Occipital lobe (tissue), 2 donors: ENCODE data around the gene PHYKPL.

DNA sequence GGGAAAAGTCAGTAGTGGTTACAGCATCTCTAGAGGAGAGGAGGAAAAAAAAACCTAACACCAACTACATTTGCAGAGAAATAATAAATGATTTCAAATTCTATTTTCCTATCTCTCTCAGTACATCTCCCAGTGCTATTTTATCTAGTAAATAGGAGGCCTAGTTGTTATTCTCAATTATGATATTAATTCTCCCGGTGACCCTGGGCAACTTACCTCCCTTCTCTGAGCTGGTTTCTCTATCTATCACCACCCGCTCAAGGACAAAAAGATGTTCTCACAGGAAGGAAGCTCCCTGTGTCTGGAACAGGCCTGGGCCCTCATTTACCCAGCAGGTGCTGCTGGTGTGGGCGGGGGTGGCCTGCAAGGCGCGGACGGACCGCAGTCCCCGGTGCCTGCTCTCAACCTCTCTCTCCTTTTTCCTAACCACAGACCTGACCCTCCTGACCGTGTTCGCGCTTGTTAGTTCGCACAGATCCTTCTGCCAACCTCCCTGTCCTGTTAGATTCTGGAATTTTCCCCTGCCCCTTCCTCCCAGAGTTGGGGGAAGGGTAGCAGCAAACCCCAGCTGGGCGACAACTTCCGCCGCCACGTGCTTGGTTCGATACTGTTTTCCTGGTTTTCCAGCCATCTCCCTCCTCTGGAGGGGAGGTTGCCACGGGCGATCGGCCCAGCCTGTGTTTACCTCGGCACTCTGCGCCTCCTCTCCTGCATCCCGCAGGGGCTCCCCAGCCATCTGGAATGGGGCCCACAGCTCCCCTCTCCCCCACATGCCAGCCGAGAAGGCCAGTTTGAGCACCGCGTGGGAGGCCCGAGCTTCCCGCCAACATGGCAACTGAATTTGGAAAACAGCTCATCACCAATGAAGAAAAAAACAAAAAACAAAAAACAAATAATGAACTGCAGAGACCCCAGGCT is 70.9 kb upstream of the UNC5A start:
- RAMPAGE, long total RNA: no peak

GRCh38 chr5:176742664-176743972 is 67.2 kb upstream of the UNC5A start:
- RAMPAGE, long total RNA: no peak

DNA sequence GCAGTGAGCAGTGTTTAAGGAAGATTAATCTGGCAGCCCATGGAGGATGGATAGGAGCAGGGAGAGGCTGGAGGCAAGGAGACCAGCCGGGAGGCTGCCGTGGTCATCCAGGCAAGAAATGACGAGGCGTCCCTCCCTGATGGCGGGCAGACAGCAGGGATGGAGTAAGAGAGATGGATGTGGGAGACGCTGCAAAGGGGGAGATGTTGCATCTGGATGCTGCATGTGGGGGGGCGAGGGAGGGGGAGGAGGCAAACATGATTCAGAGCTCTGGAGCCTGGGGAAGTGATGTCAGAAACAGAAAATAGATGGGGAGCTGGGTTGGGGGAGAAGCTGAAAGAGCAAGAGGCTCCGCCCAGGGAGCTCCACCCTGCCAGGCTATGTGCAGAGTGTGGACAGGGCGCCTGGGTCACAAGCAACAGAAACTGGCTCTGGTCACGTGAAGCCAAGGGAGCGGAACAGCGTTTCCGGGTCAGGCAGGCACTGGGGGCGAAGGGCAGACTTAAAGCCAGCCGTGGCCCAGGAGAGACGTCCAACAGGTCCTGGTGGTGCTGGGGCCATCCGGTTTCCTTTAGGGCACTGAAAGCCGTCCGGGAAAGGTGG is 12.7 kb downstream of the UNC5A start:
- RAMPAGE, long total RNA: no peak

DNA sequence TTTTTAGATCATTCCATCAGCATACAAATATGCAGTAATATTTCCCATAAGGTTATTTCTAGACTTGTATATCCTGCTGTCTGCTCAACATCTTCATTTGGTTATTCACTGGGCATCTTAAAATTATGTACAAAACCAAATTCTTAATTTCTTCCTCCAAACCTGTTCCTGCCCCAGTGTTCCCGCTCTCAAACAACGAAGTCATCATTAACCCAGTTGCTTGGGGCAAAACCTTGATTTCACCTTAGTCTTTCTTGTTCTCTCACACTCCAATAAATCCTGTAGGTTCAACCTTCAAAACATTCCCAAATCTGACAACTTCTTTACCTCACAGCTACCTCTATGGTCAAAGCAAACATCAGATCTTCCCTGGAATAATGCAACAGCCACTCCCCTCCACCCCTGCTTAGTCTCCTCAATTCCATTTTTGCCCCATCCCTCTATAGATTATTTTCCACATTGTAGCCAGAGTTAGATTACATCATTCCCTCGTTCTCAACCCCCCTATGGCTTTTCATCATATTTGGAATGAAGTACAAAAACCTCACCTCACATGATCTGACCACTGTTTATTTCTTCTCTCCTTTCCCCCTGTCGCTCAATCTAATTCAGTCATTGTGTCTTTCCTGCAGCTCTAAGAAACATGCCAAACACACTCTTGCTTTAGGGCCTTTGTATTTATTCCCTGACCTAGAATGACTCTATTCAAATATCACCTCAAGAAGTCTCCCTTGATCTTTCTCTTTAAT is 22.4 kb upstream of the HK3 start:
- RAMPAGE, long total RNA: no peak

DNA sequence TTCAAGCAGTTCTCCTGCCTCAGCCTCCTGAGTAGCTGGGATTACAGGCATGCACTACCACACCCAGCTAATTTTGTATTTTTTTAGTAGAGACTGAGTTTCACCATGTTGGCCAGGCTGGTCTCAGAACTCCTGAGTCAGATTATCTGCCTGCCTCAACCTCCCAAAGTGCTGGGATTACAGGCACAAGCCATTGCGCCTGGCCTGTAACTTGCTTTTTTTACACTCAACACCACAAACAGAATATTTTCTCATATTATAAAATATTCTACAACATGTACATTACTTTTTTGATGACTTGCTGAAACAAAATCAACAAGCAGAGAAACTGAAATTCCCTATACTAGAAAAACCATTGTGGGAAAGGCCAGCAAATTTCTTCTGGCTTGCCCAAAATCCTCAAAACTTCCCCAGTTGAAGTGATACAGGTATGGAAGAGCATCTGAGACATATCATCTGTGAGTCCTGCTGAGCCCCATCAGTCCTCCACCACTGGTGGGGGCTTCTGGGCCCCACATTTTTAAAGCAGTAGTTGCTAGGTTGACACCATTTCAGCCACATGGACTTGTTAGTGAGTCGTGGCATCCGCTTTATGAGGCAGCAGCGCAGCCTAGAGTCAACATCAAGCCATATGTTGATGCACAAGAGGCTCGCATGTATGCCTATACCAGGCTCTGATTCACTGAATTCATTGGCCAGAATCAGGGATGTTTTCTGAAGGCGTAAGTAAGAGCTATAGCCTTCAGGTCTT is 26.6 kb downstream of the ZNF346 start:
- RAMPAGE, long total RNA: no peak

- RAMPAGE, long total RNA: no peak
Observed at GRCh38 chr5:177065532-177065840, 21.2 kb upstream of the FGFR4 start.

- RAMPAGE, long total RNA: no peak
Observed at GRCh38 chr5:177266253-177266715, 37.2 kb downstream of the RAB24 start.

- RAMPAGE, long total RNA: no peak
Observed at GRCh38 chr5:177300872-177301764, 2.4 kb downstream of the RAB24 start.

DNA sequence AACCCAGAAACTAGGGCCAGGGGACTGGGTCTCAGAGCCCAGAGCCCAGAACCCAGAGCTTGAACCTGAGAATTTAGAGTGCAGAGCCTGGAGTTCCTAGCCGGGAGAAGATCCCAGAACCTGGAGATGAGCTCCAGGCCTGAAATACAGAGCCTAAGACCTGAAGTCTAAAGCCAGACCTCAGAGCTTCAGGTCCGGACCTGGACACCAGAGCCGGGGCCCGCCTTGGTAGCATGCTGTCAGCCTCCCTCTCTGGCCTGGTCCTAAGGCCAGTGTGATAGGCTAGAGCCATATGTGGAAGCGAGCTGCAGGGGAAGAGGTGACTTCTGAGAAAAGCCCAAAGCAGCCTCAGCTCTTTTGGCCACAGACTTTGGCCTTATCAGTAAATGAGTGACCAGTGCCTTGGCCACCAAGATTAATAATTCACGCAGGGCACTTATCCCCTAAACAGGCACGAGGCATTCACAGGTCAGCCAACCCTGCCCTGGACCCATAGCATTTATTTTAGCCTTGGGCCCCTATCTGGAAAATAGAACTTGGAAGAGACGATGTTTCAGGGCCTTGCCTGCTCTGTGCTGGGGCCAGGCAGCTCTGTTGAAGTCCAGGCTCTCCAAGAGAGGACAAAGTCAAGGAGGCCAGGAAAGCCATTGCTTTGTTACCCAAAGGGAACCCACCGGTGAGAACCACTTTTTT is 5.4 kb upstream of the SLC34A1 start:
- RAMPAGE, long total RNA: no peak

- RAMPAGE, long total RNA: no peak
Observed at GRCh38 chr5:177420396-177420815, 6.1 kb upstream of the GRK6 start.

DNA sequence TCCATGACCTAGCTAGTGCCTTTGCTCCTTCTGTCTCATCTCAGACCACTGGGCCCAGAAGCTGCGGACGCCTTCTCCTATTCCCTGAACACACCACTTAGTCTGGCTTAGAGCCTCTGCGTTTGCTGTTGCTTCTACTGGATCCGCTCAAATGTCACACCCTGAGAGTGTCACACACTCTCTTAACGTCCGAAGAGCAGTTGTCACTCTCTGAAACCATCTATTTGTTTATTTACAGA is 1.3 kb upstream of the GRK6 start:
- RAMPAGE, long total RNA: no peak

DNA sequence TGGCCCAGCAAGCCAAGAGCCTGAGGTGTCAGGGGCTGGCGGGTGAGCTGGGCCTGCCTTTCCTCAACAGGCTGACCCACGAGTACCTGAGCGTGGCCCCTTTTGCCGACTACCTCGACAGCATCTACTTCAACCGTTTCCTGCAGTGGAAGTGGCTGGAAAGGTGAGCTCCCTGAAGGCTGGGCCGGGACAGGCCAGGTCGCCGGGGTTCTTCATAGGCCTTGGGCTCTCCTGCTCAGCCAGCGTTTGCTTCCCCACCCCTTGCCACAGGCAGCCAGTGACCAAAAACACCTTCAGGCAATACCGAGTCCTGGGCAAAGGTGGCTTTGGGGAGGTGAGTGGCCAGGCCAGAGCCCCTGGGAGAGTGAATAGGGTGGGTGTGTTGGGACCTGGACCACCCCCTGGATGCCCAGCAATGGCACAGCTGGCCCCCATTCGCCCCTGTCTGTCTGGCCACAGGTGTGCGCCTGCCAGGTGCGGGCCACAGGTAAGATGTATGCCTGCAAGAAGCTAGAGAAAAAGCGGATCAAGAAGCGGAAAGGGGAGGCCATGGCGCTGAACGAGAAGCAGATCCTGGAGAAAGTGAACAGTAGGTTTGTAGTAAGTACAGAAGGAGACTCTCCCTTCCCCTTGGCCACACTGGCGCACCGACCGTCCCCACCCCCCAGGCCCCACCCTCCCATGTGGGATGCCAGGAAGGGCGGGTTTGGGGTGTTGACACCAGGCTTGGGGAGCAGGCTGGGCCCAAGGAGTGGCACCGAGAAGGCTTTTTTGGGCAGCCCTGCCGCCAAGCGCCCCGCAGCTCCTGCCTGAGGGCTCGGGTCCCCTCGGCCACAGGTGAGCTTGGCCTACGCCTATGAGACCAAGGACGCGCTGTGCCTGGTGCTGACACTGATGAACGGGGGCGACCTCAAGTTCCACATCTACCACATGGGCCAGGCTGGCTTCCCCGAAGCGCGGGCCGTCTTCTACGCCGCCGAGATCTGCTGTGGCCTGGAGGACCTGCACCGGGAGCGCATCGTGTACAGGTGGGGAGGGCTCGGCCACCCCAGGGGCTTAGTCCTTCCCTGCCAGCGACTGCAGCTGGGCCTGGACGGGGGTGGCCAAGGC is 7.0 kb downstream of the GRK6 start:
- RAMPAGE, long total RNA: no peak

- RAMPAGE, long total RNA: no peak
Observed at GRCh38 chr5:177469217-177469803, 4.1 kb downstream of the DBN1 start.

DNA sequence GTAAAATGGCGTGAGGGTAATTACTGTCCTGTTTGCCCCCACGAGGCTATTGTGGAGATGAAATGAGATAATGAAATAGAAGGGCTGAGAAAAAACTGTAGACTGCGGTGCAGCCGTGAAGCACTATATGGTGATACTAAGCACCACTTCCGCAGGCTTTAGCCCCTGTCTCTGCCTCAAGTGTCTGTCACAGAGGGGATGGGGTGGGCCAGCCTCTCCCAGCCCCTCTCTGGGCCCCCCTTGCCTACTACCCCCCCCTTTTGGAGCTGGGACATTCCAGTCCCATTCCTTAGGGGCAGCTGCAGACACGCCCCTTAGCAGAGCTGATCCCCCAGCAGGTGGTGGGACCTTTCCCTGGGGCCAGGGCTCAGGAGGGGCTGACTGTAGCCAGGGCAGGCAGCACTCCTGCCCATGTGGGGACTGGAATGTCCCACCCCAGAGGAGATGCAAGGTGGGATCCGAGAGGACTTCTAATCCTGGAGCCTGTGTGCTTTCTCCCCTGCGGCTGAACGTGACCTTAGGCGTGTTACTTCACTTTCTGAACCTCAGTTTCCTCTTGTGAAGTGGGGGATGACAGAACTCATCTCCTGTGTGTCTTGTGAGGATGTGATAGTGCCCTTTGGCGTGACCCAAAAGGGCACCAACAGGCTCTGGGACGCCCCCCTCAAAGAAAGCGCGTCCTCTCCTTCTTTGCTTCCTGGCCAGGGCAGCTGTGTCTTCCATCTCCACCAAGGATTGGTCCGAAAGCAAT is 1.9 kb downstream of the N4BP3 start:
- RAMPAGE, long total RNA: no peak

DNA sequence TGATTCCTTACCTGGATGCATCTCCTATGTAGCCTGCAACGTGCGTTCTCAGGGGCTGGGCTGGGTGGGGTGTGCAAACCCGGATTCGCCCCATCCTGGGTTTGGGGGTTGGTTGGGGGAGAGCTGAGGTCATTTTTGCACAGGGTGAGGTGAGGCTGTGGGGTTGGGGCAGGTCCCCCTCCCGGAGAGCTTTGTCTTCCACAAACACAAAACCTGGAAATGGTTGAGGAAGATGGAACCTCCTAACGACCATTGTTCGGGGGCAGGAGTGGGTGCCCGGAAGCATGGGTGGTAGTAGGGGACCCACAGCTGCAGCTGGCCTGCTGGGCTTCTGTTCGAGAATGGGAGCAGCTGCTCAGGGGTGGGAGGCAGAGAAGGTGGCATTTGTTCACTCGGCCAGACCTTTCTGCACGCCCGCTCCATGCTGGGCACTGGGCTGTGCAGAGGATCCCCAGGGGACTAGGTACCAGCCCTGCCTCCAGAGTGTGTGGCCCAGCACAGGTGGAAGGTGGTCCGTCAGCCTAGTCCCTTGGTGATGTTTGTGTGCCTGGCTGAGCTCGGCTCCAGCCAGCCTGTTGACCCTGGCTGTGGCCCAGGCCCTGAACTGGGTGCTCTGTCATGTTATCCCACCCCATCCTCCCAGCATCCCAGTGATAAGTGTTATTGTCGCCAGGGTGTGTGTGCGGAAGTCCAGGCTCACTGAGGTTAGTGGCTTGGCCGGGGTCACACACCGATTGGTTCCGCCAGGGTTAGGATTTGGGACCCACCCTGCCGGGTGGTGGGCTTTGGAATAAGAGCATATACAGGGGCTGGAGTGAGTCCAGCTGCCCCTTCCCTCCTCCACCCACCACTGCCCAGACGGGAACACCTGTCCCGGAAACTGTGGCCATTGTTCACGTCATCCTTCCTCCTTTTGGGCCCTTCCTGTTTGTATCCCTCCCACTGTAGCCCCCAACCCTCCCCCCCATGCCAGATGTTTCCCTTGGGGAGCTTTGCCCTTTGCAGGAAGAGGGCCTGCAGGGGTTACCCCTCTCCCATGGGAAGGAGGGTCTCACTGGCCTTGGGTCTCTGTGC is 4.7 kb downstream of the N4BP3 start:
- RAMPAGE, long total RNA: no peak

DNA sequence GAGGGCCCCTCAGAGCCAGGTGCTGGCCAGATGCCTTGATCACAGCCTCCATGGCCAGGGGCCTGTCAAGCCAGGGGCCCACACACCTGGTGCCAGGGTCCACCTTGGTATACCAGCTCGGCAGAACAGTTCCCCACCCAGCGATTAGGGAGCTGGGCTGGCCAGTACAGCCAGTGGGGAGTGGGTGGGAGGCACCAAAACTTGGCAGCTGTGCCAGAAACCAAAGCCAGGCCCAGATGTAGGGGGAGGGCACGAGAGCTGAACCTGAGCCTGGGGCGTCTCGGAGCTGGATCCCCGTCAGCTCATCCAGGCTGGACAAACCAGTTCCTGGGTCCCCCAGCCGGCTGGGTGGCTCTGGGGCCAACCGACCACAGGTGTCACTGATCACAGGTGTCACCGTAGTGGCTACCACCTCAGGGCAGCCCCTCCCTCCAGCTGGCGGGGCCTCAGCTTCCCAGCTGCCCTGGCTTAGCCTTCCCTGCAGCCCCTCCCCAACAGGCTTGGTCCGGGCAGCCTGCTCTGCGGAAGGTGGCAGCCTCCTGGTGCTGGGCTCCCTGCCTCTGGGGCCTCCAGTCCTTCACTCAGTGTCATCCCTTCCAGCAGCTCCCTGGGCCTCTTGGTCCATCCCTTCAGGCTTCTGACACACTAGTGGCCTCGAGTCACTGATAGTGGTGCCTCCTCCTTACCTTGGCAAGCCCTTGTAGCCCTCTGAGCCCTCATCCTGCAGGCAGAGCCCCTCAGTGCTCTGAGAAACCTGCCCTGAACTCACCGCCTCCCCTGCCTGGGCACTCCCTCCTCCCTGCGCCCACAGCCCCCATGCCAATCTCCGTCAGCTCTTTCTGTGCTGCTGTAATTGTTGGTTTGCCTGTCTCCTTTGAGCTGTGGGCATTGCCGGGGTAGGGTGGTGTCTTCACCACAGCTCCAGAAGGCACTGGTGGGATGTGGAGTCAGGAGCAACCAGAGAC is 6.5 kb upstream of the RMND5B start:
- RAMPAGE, long total RNA: no peak

DNA sequence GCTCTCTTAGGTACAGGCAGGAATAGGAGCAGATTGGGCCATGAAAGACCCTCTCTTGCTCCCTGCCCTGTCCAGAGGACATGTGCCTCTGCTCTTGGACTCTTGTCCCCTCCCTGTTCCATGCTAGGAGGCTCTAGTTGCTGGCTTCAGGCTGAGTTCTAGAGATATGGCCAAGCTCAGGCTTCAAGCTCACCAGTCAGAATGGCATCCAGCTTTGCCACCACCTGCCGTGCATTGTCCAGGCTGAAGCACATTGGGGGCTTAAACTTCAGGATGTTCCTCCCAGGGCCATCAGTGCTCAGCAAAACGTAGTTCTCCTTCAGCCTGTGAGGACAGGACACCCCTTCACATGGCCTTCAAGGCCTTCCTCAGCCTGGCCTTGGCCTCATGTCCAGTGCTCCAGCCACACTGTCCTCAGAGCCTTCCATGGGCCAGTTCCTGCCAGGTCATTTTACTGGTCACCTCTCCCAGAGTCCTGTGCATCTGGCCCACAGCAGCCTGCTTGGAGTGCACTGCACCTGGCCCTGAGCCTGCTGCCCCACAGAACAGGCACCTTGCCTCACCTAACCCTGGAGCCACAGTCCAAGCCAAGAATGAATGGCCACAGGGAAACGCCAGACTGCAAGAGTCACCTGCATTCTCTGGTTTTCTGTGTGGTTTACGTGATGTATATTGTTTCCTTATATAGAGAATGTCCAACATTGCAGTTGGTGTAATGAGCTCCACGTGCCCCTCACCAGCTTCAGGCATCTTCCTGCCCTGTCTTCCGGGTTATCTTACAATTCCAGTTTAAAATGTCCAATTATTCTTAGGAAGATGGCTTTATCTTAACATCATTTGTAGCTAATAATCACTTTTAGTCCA is 8.7 kb downstream of the HNRNPAB start:
- RAMPAGE, long total RNA: no peak

DNA sequence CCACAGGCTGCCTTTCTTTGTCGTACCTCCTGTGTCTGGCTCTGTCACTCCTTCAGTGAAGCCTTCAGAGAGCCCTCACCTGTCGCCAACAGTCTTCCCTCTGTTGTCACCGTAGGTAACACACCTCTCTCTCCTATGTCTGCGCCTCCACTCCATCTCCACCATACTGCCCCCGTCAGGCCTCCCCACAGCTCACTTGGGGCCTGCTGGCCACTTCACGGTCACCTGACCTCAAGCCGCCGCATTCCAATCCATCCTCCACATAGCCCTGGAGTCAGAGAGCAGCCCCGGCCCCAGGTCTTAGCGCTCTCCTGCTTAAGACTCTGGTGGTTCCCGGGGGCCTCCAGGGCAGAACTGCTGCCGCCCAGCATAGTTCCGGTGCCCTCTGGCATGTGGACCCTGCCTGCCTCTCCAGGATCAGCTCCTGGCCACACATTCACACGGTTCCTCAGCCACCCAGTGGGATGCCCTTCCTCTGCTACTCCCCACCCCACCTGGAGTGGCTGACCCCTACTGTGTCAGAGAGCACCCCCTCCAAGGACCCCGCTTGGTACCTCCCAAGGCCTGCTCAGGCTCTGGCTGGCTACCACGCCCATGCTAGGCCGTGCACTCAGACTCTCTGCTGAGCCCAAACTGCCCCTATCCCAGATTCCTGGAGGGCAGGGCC is 8.8 kb downstream of the PHYKPL start:
- RAMPAGE, long total RNA: no peak

DNA sequence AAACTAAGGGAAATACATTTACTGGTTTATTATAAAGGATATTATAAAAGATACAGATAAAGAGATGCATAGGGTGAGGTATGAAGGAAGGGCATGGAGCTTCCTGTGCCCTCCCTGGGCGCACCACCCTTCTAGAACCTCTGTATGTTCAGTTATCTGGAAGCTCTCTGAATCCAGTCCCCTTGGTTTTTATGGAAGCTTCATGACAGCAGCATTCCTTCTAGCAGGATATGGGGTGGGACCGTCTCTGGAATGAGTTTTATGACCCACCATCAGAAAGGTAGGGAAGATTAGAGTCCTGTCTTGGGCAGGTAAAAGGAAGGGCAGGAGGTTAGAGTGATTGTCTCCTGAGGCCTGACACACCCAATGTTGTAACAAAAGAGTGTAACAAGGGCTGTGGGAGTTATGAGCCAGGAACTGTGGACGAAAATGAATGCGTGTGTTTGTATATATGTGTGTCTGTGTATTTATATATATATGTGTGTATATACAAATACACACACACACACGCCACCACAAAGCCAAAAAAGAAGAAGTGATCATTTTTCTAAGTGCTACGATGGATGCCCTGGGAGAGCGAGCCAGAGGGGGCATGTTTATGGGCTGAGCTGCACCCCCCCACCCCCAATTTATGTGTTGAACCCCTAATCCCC is 6.0 kb downstream of the PHYKPL start:
- RAMPAGE, long total RNA: no peak

DNA sequence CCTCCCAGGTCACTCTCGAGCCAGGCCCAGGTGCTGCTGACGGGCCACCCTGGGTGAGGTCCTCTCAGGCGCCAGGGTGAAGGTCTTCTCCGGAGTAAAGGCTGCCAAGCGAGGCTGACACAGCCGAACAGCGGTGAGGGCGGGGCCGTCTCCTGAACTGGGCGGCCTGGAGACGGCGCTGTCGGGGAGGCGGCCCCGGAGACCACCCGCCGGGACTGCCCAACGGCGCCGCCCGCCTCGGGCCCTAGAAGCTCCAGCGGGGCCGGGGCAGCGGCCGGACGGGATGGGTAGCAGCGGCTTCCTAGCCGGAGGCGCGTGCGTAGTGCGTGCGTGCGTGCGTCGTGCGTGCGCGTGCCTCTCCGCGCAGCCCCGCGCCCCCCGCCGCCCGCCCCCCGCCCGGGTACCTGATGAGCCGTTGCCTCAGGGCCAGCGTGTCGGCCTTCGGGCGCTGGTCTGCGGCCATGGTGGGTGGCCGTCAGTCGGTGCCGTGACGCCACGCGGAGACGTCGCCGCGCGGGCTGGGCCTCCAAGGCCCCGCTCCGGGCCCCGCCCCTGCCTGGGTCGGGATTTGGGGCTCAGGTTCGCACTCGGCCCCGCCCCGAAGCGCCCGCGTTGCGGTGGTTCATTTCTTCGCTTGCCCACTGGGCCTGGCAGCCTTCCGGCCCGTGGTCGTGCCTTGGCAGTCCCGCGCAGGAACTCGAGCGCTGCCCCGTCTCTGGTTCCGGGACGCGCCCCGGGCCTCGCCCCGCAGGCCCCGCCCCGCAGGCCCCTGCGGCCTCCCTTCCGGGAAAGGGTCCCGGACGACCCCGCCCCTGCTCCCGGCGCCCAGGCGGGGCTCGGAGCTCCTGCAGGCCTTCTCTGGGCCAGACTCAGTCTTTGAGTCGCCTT is at the start of gene PHYKPL:
PHYKPL (minus strand) TSS at position 715 of the 888 bp plus-strand sequence.
- RAMPAGE, long total RNA: no peak